T47D (cell line): Measurements from ENCODE around the genes PLXNB2, NCAPH2 and ODF3B.

- RRBS: 96% methylated on average over 30 of the region's 44 CpGs
Observed at GRCh38 chr22:50278417-50279301, 8.5 kb upstream of the MAPK11 start.

- RRBS: no CpG with 5 or more reads among the region's 10 CpGs
Observed at GRCh38 chr22:50302068-50302562, 5.3 kb downstream of the PLXNB2 start.

DNA sequence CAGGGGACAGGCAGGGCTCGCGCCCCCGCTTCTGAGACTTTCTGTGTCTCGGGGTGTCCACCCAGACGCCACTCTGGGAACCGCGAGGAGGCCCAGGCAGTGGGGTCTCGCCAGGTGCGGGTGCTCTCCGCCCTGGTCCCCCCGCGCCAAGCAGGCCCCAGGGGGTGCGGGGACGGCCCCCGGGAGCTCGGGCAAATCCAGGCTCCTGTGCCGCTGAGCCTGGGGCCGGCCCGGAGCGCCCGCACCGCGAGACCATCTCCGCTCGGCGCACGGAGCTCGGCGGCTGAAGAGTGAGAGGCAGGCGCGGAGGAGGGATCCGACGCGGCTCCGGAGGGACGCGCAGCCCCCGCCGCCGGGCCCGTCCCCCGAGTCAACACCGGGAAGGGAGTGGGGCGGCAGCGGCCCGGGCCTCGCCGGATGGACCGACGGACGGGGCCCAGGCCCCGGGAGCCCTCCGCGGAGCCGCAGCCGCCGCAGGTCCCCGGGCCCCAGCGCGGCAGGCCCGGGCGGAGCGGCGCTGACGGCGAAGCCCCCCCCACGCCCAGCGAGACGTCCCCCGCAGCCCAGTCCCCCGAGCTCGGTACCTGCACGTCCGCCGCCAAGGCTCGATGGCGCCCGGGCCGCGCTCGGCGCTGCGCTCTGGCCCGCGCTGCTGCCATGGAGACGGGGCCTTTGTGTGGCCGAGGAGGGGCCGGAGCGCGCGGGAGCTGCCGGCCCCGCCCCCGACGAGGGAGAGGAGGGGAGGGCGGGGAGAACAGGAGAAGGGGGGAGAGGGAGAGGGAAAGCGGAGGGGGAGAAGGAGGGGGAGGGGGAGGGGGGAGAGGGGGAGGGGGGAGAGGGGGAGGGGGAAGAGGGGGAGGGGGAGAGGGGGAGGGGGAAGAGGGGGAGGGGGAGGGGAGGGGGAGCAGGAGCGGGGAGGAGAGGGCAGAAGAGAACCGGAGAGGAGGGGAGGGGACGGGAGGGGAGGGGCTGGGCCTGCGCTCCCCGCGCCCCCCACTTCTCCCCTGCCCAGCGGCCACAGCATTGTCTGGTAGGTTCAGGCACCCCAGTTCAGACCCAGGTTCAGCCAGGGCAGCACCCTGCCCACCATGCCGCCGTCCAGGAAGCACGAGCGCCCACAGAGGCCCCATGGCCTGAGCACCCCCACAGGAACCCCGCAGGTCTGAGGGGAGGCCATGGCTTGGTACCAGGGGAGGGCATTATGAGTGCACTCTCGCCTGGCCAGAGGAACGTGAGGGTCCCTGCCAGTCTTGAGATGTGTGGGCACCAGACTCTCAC is at the start of gene PLXNB2:
Gene PLXNB2, minus strand, starts transcription at position 678 of the 1,278 bp plus-strand sequence.
- RRBS: under 1% methylated on average over 34 of the region's 111 CpGs

GRCh38 chr22:50309167-50309453 is 1.7 kb upstream of the PLXNB2 start:
- RRBS: no CpG with 5 or more reads among the region's 7 CpGs

- RRBS: no CpG with 5 or more reads among the region's 6 CpGs
Observed at GRCh38 chr22:50396815-50397505, 53.8 kb downstream of the PPP6R2 start.

GRCh38 chr22:50446131-50446480 is 28.7 kb downstream of the SBF1 start:
- RRBS: no CpG with 5 or more reads among the region's 7 CpGs

- RRBS: no CpG with 5 or more reads among the region's 96 CpGs
Observed at GRCh38 chr22:50507852-50509064, at the start of gene NCAPH2. Gene NCAPH2 (plus strand): TSS chr22:50508224.

- RRBS: no CpG with 5 or more reads among the region's 4 CpGs
Observed at GRCh38 chr22:50509212-50509538, 1.2 kb downstream of the NCAPH2 start.

DNA sequence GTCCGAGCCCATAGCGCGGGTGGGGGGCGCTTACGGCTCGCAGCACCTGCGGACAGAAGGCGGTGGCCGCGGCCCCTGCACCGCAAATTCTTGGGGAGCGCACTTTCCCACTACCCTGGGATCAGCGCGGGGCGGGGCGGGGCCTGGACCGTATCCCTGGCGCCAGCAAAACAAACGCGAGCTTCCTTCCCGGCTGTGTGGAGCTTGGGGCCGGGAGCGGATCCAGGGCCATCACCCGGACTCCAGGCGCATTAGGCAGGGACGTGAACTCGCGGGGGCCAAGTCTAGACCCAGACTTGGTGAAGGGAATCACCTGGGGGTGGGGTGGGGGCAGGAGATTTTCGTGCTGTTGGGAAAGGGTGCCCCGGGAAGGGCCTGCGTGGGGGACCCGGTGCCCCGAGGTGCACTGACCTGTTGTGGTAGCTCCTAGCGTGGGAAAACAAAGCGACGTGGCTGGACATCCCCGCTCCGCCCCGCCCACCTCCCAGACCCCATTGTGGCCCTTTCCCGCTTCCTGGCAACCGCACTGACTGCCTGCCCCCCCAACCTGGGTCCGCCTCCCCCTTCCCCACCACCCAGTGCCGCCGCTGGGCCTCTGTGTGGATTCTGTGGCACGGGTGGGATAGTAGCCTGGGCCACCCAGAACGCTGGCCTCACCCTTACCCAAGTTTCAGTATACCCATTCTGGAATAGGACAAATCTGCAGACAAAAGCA is at the start of gene ODF3B:
Gene ODF3B, minus strand, starts transcription at position 433 of the 715 bp plus-strand sequence.
- RRBS: no CpG with 5 or more reads among the region's 46 CpGs

DNA sequence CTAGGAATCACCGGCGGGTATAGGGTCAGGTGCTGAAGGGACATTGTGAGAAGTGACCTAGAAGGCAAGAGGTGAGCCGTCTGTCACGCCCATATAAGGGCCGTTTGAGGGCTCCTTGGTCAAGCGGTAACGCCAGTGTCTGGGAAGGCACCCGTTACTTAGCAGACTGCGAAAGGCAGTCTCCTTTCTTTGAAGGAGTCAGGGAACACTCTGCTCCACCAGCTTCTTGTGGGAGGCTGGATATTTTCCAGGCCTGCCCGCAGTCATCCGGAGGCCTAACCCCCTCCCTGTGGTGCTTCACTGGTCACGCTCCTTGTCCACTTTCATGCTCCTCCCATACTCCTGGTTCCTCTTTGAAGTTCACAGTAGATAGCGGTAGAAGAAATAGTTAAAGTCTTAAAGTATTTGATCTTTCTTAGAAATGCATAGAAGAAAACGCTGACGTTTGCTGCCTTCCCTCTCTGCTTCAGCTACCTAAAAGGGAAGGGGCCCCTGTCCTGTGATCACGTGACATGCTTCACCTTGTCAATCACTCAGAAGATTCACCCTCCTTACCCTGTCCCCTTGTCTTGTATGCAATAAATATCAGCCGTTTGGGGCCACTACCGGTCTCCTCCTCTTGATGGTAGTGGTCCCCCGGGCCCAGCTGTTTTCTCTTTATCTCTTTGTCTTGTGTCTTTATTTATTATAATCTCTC is 1.9 kb upstream of the ODF3B start:
- RRBS: no CpG with 5 or more reads among the region's 19 CpGs

DNA sequence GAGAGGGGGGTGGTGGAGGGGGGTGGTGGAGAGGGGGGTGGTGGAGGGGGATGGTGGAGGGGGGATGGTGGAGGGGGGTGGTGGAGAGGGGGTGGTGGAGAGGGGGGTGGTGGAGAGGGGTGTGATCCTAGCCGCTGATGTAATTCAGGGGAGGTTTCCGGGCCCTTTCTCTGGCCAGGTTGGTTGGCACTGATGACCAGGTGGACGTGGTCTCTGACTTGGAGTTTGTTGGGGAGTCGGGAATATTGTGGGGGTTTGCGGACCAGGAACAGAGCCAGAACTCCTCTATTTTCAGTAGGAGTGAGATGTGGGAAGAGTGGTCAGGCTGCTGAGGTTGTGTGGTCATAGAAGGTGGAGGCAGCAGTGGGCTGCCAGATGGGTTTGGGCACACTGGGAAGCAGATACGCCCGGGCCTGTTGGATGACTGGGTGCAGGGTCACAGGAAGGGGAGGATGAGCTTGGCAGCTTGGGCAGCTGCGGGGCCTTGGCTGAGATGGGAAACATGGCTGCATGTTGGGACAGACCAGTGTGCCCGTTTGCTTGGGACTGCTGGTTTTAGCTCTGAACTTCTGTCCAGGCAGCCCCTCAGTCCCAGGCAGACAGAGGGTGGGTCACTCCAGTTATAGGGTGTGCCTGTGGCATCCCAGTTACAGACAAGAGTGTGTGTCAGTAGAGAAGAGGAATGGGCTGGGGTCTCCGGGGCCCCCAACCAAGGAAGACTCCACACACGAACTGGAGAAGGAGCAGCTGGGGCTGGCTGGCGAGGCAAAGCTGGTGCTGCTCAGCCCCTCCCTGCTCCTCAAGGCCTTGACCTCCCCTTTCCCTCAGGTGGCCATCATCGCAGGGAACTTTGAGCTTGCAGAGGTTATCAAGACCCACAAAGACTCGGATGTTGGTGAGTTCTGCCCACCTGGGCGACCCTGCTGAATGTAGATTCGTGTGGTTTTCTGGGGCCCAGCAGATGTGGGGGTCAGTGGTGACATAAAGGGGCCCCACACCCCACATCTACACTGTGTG is 53.9 kb upstream of the ACR start:
- RRBS: no CpG with 5 or more reads among the region's 16 CpGs

- RRBS: 90% methylated on average over 6 of the region's 53 CpGs
Observed at GRCh38 chr22:50720366-50720684, 17.7 kb upstream of the ACR start.

- RRBS: no CpG with 5 or more reads among the region's 38 CpGs
Observed at GRCh38 chr22:50731969-50733114, 5.7 kb upstream of the ACR start.